Omental fat pad (tissue), 4 donors: ENCODE measurements around the genes RNF227, TMEM107, RNF222 and NDEL1.

DNA sequence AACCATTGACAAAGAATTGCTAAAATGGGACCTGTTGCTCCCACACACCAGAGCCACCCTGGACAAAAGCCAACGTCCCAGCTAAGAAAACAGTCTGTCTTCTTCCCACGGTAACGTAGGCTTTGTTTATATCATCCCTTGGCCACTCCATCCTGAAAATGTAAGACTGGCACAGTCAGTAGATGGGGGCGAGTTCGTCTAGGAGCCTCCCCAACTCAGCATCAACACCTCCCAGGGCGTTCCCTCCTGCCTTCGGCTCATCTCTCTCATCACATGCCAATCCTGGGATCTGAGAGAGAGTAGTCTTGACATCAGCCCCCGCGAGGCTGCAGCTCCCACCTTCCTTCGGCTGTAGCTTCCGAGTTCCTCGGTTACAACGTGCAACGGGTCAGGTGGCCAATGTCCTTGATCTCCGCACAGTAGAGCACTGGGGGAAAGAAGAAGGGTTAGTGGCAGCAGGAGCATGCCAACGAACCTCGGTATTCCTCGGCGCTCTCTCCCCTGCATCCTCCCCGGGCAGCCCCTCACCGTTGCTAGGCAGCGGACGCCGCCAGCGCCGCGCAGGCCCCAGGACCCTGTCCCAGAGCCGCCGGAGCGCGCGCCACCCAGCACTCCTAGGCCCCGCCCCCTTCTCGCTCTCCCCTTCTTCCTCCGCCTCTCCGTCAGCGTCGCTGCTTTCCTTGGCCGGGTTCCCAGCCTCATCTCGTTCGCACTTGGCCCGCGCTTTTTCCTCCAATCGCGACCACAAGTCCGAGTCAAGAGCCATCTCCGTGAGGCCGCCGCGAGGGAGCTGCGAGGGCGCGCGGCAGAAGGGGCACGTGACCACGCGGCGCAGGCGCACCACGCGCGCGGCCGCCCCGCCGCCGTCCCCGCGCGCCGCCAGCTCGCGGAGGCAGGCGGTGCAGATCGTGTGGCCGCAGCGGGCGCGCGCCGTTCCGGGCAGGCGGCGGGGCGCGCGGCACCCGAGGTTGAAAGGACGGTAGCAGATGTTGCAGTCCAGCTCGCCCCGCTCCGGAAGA is 629 bp downstream of the RNF227 start:
- PRO-cap: no peak
- RAMPAGE, long total RNA, 4 experiments: start-site peak on the minus strand in 2 of 4 experiments, centred at positions 810 to 811 of the sequence, 12 to 36 reads per replicate

DNA sequence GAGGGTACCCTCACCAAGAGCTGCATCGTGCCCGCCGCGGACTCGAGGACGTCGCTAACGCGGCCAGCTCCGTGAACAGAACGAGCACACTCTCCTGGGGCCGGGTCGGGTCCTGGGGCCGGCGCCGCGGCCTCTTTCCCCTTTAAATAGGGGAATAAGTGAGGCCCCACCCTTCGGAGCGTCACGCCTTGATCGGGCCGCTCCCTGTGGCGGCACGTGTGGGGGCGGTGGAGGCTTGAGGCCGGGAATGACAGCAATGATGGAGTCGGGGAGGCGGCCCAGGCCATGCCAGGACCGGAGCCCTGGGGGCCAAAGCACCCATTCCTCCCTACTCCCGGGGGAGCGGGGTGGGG is at the start of gene RNF227:
Gene RNF227, minus strand, starts transcription at position 120 of the 353 bp plus-strand sequence.
- PRO-cap: no peak
- RAMPAGE, long total RNA, 4 experiments: start-site peak on the minus strand in 1 of 4 experiments, centred at position 117 of the sequence, 71 reads per replicate

DNA sequence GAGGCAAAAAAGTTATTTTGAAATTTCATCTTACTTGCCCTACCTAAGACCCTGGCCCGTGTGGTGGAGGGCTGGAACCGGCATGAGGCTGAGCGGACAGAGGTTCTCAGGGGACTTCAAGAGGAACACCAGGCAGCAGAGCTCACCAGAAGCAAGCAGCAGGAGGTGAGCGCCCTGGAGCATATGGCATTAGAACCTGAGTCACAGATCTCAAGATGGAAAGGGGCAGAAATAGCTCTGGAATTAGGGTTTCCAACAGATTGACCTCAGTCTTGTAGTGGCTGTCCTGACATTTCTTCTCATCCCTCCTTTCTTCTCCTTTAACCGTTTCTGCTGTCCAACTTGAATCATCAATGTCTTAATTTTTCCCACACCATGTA is 4.6 kb downstream of the CNTROB start:
- PRO-cap: no peak
- RAMPAGE, long total RNA, 4 experiments: no peak in any of the 4 experiments

GRCh38 chr17:8021314-8021927 is 17.4 kb upstream of the ALOX15B start:
- PRO-cap: no peak
- RAMPAGE, long total RNA, 4 experiments: no peak in any of the 4 experiments

DNA sequence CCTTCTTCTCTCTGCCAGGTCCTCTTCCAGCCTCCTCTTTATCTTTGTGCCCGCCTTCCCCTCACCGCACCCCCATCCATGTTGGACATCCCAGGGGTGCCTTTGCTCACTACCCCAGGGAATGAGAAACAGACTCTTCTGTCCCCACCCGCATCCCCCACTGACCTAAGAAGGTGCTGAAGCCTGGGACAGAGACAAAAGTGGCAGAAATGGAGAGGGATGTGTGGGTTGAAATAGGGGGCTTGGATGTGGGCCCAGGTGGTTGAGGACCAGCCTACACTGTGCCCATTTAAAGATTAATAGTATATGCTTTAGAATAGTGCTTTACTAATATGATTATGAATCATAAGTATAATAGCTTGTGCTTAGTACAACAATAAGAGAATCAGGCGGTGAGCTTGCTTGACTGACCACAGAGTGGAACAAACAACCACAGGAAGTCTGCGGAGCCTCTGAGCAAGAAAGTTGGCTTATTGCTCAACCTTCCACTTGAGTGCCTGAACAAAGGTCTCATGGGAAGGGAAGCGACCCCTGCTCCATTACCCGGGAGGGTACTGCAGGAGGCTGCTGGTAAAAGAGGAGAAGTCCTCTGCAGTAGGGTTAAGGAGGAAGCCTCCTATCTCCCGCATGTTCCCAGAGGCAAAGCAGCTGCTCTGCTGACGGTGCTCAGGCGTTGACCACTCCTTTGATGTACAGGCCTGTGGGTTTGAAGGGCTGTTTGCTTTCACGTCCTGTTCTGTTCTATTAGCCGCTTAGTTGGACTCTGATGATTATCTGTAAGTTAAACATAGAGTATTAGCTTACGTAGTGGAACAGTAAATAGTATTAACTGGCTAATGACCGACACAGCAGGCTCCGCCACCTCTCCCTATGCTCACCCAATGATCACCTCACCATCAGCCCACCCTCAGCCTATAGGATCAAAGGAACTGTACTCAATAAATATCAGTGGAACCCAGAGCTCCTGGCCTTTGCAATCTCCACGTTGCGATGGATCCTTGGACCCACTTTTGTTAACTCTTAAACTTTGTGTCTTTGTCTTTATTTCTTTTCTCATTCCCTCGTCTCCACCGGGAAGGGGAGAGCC is 17.4 kb downstream of the ALOX15B start:
- PRO-cap: no peak
- RAMPAGE, long total RNA, 4 experiments: no peak in any of the 4 experiments

DNA sequence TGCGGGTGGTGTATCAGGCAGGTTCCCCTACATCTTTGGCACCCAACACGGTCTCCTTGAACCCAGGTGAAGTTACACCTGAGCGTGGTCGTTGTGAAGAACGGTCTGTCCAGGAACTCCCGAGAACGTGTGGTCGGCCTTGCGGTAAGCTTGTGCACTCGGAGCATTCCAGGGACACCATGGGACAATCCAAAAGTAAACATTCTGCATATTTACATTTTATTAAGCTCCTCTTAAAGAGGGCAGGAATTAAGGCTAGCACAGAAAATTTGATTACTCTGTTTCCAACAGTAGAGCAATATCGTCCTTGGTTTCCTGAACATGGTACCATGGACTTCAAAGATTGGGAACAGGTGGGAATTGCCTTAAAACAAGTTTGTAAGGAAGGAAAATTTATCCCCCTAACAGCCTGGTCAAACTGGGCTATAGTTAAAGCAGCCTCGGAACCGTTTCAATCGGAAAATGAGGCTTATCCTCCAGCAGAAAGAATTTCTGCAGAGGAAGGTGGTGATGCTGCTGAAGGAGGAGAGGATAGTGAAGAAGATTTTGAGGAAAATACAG is 18.2 kb downstream of the ALOX15B start:
- PRO-cap: no peak
- RAMPAGE, long total RNA, 4 experiments: no peak in any of the 4 experiments

DNA sequence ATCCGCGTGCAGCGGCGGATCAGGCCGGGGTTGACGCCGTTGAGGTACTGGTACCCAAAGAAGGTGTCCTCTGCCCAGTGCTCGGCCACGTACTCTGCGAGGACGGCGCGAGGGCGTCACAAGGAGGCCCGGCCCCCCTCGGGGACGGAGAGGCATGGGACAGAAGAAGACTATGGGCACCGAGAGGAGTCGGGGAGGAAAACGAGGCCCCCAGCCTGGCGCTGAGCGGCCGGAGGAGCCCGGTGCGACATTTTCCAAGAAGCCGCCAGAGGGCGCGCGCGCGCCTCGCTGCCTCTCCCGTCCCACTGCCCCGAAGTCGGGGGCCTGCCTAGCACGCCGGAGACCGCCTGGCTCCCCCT is 7.7 kb downstream of the ALOX12B start:
- PRO-cap: no peak
- RAMPAGE, long total RNA, 4 experiments: no peak in any of the 4 experiments

- PRO-cap: no peak
- RAMPAGE, long total RNA, 4 experiments: no peak in any of the 4 experiments
These were observed 638 bp downstream of the HES7 start for GRCh38 chr17:8123015-8123920.

DNA sequence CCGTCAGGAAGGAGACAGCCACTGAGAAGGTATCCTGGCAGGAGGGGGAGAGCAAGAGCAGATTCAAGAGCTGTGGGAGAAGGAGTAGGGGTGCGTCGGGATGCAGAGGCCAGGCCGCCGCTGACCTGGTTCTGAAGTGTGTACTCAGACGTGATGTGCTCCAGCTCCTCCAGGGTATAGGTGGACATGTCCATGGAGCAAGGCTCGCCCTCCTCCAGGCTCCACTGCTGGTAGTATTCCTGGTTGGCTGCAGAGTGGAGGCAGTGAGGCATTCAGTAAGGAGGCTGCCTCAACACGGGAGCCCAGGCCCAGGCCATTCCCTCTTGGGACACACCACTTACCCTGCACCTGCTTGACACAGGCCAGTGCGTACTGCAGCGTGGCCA is 2.6 kb downstream of the PER1 start:
- PRO-cap: no peak
- RAMPAGE, long total RNA, 4 experiments: no peak in any of the 4 experiments

GRCh38 chr17:8175897-8177036 is at the start of gene TMEM107:
TMEM107 (minus strand) TSS chr17:8176380.
- PRO-cap: no peak
- RAMPAGE, long total RNA, 4 experiments: start-site peak on the minus strand in 1 of 4 experiments, at chr17:8176383-8176410 at its widest, 27 reads per replicate

DNA sequence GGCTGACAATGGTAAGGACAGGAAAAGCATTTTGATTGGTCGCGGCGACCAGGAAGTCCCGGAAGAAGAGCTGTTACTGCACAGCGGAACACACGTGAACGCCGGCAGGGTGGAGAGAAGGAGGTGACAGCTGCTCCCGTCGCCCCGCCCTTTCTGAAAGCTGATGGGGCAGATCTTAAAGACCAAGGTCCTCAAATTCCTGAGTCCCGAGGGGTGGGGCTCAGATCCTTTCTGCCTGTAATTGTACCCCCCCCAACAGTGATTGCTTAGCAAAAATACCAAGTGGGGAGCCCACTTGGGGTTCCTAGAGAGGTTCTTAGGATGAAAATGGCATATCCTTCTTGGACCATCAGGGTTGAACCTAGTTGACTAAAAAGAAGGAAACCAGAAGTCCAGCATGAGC is 263 bp upstream of the BORCS6 start:
- PRO-cap: no peak
- RAMPAGE, long total RNA, 4 experiments: no peak in any of the 4 experiments

DNA sequence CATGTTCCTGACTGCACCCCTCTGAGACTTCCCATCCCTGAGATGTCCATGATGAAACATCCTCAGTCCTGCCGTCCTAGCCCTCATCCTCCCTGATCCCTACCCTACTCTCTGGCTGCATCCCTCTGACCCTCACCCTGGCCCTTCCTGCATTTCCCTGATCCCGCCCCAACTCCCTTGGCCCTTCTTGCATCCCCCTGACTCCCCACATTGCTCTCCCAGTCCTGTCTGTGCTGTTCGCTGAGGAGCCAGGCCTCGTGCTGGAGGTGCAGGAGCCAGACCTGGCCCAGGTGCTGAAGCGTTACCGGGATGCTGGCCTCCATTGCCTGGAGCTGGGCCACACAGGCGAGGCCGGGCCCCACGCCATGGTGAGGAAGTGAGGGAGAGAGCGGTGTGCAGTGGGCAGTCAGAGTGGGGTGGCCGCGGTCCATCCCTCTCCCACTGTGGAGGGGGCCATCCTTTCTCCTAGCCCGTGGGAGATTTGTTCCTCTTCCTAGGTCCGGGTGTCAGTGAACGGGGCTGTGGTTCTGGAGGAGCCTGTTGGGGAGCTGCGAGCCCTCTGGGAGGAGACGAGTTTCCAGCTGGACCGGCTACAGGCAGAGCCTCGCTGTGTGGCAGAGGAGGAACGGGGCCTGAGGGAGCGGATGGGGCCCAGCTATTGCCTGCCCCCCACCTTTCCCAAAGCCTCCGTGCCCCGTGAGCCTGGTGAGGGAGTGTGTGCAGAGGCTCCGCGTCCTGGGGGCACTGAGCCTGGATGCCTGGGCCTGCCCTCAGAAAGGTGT is 17.6 kb downstream of the PFAS start:
- PRO-cap: no peak
- RAMPAGE, long total RNA, 4 experiments: no peak in any of the 4 experiments

DNA sequence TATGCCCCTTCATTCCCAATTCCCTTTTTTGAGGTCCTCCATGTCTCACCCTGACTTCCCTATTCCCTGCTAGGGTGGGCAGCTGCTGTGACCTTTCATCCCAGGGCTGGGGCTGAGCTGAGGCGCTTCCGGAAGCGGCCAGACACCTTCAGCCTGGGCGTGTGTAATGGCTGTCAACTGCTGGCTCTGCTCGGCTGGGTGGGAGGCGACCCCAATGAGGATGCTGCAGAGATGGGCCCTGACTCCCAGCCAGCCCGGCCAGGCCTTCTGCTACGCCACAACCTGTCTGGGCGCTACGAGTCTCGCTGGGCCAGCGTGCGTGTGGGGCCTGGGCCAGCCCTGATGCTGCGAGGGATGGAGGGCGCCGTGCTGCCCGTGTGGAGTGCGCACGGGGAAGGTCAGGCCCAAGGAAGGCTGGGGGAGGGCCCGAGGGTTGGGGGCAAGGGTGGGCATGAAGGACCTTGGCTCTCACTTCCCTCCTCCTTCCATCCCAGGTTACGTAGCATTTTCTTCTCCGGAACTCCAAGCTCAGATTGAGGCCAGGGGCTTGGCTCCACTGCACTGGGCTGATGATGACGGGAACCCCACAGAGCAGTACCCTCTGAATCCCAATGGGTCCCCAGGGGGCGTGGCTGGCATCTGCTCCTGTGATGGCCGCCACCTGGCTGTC is 19.5 kb downstream of the PFAS start:
- PRO-cap: no peak
- RAMPAGE, long total RNA, 4 experiments: no peak in any of the 4 experiments

DNA sequence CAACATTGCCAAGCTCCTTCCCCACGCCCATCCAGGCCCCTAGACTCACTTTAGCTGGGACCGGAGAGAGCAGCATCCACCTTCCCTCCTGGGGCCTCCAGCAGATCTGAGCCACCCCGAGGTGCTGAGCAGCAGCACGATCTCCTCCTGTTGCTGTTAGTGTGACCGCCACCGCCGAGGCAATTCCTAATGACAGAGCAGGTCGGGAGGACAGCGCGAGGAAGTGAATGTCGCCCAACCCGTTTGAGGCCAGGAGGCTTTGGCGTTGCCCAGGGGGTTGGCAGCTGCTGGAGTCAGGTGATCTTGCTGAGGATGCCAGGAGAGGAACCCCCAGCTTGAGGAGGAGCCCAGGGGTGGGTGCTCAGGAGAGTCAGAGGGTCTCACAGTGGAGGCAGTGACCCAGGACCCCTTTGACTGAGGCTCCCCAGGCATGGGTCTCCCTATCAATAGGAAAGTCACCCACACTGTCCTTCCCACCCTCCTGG is at the start of gene RNF222:
Gene RNF222, minus strand, starts transcription at position 194 of the 485 bp plus-strand sequence.
- PRO-cap: no peak
- RAMPAGE, long total RNA, 4 experiments: no peak in any of the 4 experiments

GRCh38 chr17:8435754-8436068 is at the start of gene NDEL1:
NDEL1 (plus strand) TSS chr17:8435884.
- PRO-cap: bidirectional peak, plus-strand start at chr17:8435948, minus-strand start at chr17:8435649; unidirectional peak, plus-strand start at chr17:8436034
- RAMPAGE, long total RNA, 4 experiments: start-site peak on the plus strand in 4 of 4 experiments, at chr17:8435888-8436034 at its widest, 174 to 1,976 reads per replicate

DNA sequence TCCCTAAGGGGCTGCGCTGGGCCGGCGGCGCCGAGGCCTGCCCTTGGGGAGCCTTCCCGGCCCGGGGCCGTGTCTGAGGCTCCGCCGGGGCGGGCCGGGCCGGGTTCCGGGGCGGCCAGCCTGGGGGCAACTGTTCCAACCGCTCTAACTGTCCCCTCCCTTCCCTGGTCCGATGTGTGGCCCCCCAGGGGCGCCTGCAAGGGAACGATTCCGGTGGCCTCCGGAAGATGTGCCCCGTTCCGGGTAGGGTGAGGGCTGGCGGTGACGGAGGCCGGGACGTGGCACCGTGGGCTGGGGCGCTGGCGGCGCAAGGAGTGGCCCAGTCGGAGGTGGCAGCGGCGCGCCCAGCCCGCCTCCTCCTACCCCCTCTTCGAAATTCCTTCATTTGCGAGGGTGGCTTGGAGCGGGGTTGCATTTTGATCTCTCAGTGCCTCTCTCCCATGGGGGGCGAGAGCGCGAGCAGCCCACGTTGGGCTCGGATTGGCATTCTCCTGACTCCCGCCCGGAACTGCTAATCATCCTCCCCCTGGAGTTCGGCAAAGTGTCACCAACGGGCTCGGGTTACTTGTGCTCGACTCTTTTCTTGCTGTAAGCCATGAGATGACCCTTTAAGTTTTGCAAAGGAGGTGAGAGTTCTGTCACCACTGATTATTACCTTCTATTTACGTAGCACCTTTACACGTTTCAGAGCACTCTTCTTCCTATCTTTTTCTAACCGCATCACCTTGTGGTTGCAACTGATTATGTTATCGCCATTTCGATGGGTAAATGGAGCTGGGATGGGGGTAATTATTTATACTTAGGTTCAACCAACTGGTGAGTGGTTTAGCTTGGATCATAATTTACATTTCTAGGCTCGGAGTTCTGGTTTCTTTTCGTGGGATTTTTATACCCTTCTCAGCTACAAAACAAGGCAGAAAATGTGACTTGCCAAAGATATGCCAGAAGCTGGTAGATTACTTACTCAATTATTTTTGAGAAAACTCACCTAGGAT is 682 bp downstream of the NDEL1 start:
- PRO-cap: no peak
- RAMPAGE, long total RNA, 4 experiments: no peak in any of the 4 experiments

DNA sequence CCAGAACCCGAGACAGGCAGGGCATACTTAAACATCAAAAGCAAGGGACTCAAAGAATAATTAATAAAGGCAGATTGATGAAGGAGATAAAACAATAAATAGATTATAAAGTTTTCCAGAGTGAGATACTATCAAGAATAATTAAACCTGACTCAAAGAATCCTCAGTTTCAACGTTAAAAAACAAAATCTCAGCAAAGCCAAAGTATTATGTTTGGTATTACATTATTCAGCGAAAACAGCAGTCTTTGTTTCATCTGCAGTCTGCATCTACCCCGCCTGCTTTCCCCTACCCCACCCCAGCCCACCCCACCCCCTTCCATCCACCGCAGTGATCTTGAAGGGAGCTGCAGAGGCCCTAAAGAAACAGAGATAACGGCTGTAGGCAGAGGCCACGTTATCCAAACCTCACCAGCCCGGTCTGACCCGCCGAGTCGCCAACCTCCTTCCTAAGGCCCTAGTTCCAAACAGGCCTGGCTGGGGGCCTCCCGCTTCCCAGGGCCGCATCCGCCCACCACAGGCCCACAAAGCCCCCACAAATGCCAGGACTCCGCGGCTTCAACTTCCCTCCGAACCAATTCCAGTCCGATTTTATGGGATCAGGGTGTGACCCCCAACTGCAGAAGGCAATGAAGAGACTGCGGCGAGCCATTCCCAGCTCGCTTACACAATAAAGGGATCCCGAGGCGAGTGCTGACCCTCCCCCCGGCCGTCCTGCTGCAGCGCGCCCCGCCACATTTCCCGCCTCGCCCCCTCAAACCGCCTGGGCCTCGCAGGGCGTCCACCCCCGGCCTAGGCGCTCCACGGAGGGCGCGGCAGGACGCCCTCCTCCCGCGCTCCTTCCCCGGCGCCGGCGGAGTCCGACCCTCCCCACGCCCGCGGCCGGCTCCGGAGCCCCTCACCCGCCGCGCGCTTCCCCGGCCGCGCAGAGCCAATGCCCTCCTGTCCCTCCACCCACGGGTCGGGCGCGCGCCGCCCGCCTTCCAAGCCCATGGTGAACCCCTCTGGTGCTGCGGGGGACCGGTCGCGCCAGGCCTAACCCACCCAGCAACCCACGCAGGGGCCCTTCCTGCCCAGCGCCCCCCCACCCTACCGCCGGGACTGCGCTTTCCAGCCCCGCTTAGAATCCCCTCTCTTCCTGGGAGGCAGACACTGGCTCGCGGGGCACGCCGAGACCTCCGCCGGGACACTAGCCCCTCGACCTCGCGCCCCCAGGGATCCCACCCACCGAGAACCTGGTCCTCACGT is 1.1 kb downstream of the MYH10 start:
- PRO-cap: no peak
- RAMPAGE, long total RNA, 4 experiments: start-site peak on the minus strand in 1 of 4 experiments, centred at position 1,063 of the sequence, 11 reads per replicate

DNA sequence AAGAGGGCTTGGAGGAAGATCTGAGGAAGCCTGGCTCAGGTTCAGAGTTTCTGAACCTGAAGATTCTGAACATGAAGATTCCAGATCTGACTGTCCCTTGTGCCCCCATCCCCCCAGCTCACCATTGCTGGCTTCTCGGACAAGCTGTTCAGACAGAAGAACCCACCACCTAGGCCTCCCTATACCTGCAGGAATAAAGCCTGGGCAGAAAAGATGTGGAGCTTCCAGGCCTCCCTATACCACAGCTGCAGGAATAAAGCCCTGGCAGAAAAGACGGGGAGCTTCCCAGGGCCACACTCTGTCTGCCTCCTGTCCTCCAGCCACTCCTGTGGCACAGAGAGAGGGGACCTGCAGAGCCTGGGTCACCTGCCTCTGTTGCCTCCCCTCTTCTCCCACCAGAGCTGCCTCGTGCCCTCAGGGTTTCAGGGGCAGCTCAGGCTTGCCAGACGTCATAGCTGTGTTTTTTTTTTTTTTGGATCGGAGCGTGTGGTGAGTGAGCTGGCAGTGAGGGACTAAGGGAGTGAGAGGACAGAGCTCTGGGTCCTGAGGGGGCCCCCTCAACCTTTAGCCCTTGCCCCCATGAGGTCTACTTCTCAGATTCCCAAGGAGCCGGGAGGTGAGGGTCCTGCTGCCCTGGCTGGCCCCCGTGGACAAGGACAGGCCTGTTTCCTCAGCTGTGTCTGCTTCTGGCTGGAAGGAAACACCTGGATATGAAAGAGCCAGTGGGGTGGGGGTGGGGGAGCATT is 2.2 kb downstream of the PIK3R6 start:
- PRO-cap: no peak
- RAMPAGE, long total RNA, 4 experiments: no peak in any of the 4 experiments

DNA sequence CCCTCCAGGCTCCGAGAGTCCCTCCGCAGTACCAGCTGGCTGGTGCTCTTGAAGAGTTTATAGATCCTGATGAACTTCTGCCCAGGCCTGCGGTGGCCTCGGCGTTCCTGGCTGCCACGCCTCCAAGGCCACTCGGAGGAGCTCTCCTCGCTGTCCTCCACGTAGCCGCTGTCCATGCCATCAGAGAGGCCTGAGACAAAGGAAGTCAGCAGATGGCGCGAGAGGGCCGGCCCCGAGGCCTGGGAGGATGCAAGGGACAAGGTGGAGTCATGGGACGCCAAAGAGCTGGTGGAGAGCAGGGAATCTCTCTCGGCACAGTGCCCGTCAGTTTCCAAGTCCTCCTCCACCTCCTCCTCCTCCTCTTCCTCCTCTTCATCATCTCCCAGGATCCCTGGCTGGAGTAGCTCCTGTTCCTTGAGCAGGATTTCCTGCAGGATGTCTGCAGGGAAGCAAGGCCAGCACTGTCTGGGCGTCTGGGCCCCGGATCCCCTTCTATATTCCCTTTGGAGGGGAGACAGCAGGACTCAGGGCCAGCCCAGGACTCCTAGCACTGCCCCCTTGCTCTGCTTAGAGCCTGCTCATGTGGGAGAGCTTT is 21.1 kb upstream of the PIK3R6 start:
- PRO-cap: no peak
- RAMPAGE, long total RNA, 4 experiments: no peak in any of the 4 experiments

DNA sequence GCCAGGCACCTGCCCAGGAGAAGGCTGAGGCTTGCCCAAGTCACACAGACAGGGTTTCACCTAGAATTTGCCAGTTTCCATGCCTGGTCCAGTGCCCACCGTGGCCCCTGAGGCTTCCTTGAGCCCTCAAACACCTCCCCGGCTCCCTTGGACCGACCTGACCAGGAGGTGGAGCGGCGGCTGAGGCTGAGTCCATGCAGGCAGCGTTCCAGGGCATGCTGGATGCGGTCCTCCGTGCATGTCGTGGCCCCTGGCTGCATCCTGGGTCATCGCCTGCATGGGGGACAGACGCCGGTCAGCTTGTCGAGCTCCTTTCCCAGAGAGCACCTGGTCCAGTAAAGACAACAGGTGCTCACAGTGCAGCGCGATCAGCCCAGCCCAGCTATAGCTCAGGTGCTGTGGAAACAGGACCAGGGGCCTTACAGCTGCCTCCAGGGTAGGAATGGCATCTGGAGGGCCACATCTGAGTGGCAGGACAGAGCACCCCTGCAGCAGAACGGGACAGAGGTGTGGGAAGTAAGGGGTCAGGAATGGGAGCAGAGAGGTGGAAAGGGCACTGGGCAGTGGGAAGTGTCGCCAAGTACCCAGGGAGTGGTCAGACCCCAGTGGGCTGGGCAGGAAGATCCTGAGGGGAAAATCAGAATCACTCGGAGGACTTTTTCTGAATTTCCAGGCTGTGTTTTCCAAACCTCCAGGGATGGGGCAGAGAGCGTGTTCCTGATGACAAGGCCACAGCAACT is 43.9 kb upstream of the PIK3R6 start:
- PRO-cap: no peak
- RAMPAGE, long total RNA, 4 experiments: no peak in any of the 4 experiments